Metastatic Breast Carcinoma in the Brain (tissue), 10 donors: ENCODE measurements around the genes DYNC2I2, ZER1 and PTGES.

DNA sequence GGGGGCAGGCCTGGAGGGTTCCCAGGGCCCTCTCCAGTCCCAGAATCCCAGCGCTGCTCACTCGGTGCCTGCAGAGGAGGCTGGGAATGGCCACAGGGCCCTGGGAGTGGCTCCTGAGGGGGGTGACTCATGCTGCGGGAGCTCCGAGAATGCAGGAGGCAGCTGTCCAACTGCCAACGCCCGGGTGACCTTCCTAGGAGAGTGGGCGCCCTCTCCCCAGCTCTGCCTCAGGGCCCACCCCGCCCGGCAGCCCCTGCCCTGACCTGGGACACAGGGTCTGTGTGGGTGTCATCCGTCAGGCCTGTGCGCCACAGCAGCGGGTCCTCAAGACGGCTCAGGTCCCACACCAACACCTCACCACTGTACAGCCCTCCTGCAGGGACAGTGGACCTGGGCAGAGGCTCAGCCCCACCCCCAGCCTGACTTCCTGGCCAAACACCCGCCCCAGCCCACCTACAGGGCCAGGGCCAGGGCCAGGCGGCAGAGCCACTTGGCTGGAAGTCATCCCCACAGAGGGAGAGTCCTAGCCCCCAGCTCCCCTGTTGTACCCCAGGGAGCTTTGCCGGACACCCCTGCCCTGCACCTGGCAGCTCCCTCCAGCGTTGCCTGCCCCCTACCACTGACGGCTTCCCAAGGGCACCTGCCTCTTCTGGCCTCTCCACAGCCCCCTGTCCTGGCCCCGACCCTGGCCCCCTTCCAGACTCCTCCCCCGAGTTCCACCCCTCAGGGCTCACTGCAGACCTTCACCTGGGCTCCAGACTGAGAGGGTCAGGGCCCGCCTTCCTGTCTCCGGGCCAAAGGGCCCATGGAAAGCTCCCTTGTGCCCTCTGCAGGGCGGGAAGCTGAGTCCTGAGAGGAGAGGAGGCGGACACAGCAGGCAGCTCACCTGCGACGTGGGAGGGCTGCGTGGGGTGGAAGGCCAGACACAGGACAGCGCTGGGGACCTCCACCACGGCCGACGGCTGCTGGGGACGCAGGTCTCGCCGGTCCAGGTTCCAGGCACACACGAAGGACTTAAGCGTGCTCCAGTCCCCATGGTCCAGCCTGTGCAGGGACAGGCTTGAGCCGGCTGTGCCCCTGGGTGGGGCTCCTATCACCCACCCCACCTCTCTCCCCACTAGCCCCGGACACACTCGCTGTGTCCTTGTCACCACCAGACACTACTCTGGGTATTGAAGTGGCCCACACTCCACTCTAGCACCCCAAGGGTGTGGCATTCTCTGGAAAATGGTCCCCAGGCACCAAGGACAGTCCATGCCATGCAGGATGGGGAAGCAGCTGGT, 20.8 kb downstream of the DYNC2I2 start:
- PRO-cap, 10 experiments, result peak in 7 of 10 experiments; most common plus-strand start position 845 of the sequence (in 7); most common minus-strand start position 621 of the sequence (in 2)

DNA sequence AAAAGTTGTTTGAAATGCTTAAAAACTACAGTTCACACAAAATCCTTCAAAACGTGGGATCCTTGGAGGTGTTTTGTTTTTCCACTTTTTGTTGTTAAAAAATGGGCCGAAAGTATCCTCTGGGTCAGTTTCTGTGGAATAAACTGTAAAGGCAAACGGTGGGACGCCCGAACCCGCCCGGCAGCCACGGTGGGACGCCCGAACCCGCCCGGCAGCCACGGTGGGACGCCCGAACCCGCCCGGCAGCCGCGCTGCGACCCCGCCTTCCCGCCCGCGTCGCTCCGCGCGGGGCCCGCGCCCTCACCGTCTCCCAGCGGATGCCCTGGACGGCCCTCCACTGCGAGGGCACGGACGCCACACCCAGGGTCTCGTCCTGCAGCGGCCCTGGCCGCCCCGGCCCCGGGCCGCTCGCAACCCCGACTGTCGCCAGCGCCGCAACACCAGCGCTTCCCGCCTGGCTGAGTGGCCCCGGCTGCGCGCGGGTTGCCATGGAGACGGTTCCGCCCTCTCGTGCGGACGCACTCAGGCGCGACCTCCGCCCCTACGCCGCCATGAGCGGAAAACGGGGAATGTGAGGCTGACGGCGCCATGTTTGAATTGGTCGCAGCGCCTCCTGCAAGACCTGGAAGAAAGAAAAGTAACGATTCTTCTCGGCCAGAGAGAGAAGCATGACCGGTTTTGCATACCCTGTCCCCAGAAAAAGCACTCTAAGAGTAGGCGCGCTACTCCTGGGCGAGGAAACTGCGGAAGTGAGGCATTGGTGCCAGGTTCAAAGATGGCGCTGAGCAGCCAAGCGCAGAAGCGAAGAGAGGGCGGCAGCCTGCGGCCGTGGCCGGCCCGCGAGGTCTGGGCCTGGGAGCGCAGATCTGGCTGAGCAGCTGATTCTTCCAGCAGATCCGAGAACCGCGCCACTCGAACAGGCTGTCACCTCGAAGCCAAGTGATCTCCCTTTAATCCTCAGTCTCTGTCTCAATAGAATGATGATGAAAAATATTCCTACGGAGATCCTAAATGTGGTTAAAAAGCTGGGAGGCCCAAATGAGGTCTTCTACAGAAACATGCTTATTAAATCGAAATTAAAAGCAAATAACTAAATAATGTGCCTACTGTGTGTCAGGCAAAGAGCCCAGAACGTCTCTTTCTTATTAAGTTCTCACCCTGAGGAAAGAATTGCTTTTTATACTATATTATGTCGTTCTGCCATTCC, at the start of gene DYNC2I2:
Gene DYNC2I2, minus strand, starts transcription at position 611 of the 1,207 bp plus-strand sequence.
- PRO-cap, 10 experiments, result peak in 10 of 10 experiments; most common plus-strand start position 818 of the sequence (in 6); most common minus-strand start position 422 of the sequence (in 10)

DNA sequence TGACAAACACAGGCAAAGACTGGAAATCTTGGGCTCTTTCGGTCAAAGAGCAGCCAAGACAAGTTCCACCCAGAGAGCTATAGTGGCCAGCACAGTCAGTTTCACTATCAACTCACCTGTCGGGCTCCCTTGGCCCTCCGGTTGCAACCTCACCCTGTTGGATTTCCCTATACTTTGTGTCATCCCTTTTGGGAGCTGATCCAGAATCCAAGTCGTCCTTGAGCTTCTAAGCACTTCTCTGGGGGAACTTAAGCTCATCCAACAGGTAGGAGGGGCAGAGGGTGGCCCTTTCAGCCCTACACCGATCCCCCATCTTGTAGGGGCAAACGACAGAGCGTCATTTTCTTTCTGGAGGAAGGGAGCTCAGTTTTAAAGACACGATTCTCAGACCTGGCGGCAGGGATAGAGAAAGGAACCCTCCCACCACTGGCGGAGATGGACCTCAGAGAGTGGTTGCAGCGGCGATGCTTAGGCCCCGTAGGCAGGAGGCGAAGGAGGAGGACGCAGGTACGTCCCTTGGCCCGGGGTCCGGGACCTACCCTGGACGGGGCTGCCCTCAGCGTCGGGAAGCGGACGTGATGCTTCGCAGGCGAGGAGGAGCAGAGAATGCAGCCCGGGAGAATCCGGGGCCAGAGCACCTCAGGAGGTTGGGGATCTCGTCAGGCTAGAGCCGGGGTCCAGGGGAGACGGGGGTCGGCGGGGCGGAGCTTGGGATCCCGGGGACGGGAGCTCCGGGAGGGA, 515 bp downstream of the ZER1 start:
- PRO-cap, 10 experiments, result peak in 4 of 10 experiments; most common plus-strand start position 89 of the sequence (in 2); most common minus-strand start position 451 of the sequence (in 1)

DNA sequence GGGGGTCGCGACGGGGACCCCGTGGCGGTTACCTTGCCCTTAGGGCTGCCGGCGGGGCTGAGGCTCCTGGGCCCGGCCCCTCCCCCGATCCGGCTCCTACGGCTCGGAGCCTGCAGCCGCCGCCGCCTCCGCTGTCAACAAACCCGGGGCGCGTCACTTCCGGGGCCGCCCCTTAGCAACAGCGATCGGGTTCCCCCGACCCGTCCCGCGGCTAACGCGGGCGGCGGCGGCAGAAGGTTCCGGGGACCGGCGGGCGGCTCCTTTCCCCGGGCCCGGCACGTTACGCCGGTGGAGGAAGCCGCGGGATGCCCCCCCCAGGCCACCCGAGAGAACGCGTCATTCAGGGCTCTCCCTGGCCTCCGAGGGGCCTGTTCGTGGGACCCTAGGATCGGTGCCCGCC, at the start of gene ZER1:
Gene ZER1, minus strand, starts transcription at position 145 of the 400 bp plus-strand sequence.
- PRO-cap, 10 experiments, result peak in 10 of 10 experiments; most common plus-strand start position 214 of the sequence (in 7); most common minus-strand start position 145 of the sequence (in 9)

DNA sequence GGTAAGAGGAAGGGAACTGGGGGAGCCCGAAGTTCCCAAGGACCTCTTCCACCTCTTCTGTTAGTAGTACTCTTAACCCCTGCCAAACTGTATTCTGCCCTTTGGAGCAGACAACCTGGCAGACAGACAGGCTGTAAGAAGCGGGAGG, 1.2 kb downstream of the LRRC8A start:
- PRO-cap, 10 experiments, result no peak in any of the 10 experiments

- PRO-cap, 10 experiments, result peak in 8 of 10 experiments; most common plus-strand start chr9:128883984 (in 4)
These were observed 2.0 kb downstream of the LRRC8A start for GRCh38 chr9:128883642-128884693.

- PRO-cap, 10 experiments, result peak in 10 of 10 experiments; most common plus-strand start chr9:128917506 (in 3); most common minus-strand start chr9:128917206 (in 10)
These were observed 3.8 kb upstream of the PHYHD1 start for GRCh38 chr9:128916714-128917675.

- PRO-cap, 10 experiments, result no peak in any of the 10 experiments
These were observed 11.0 kb upstream of the DOLPP1 start for GRCh38 chr9:129069793-129070340.

GRCh38 chr9:129075722-129076537, 5.0 kb upstream of the DOLPP1 start:
- PRO-cap, 10 experiments, result no peak in any of the 10 experiments

DNA sequence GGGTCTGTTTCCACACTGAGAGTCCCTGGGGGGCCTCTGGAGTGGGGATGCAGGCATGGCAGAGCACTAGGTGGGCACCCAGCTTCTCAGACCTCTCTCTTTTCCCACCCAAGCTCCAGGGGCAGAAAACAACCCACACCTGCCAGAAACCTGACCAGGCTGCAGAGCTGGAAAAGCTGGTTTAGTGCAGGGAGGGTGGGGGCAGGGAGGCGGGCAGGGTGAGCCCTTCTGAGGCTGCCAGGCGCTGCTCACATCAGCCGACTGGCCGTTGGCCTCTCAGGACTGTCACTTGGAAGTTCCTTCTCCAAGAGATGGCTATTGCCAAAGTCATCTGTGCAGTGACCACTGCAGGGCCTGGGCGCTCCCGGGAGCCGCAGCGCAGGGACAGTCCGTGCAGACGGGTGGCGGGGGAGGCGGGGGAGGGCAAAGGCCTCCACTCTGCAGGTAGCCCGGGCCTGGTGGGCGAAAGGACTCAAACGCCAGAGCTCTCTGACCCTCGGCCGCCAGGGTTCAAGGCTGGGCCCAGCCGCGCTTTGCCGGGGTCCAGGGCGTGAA, 205.0 kb upstream of the IER5L start:
- PRO-cap, 10 experiments, result peak in 9 of 10 experiments; most common plus-strand start position 256 of the sequence (in 7); most common minus-strand start position 103 of the sequence (in 6)

- PRO-cap, 10 experiments, result no peak in any of the 10 experiments
These were observed 204.1 kb downstream of the C9orf50 start for GRCh38 chr9:129416682-129417250.

DNA sequence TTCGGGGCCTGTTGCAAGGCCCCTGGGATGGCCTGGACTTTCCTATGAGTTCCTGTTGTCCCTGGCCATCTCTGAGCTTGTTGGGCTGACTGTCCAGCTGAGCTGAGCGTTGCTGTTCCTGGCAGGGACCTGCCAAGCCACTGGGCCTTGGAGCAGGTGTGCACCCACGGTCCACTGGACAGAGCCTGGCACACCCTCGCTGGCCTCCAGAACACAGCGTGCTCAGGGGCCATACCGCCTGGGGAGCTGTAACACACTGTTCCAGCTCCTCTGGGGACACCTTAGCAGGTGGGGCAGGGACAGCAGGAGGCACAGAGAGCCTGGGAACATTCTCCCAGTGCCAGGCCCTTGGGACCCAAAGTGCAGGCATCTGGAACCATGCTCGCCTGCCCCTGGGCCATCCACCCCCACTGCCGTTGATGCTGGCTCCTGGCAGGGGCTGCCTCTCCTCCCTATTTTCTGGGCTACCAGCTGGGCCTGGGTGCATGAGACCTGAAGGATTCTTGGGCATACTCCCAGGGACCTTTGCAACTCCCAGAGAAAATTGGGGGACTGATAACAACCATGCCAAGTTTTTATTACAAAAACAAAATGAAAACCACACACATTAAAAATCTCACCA, 188.1 kb downstream of the C9orf50 start:
- PRO-cap, 10 experiments, result peak in 1 of 10 experiments; most common plus-strand start position 348 of the sequence (in 1); most common minus-strand start position 131 of the sequence (in 1)

GRCh38 chr9:129480019-129480630, 140.8 kb downstream of the C9orf50 start:
- PRO-cap, 10 experiments, result no peak in any of the 10 experiments

- PRO-cap, 10 experiments, result no peak in any of the 10 experiments
These were observed 140.2 kb downstream of the C9orf50 start for GRCh38 chr9:129480631-129481126.

GRCh38 chr9:129489467-129489599, 131.6 kb downstream of the C9orf50 start:
- PRO-cap, 10 experiments, result no peak in any of the 10 experiments

DNA sequence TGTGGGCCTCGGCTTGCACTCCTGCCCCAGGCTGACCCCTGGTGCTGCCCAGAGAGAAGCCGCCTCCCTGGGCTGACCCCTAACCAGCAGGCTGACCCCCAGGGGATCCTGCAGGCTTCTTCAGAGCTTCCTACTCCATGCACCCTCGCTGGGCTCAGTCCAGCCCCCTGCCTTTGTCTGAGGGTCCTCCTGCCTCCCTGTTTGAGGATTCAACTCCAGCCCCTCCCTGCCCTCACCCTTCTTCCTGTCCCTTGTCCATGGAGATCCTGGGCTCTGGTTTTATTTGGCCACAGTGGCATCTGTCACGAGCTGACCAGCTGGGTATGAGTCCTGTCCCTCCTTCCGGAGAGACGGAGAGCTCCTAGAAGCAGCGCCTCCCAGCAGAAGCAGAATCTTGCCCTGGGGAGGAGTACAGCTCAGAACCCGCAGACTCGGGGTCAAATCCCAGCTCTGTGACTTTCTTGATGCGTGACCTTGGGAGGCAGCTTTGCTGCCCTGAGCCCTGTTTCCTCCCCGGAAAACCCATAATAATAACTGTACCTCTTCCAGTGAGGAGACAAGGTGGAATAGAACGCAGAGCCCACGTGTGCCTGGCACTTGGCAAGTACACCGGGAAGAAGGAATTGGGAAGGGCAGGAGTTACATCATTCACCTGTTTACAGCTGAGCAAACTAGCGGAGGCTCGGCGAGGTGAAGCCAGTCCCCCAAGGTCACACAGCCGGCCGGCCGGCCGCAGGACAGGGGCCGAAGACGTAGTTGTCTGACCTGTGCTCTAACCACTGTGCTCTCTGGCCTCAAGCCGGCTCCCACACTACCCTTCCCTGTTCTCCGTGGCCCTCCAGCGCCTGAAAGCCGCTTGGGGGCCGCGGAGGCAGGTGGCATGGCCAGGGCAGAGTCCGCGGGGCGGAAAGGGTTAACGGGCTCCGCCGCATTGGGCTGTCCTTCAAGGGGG, 125.5 kb downstream of the C9orf50 start:
- PRO-cap, 10 experiments, result peak in 10 of 10 experiments; most common plus-strand start position 699 of the sequence (in 10); most common minus-strand start position 573 of the sequence (in 4)

DNA sequence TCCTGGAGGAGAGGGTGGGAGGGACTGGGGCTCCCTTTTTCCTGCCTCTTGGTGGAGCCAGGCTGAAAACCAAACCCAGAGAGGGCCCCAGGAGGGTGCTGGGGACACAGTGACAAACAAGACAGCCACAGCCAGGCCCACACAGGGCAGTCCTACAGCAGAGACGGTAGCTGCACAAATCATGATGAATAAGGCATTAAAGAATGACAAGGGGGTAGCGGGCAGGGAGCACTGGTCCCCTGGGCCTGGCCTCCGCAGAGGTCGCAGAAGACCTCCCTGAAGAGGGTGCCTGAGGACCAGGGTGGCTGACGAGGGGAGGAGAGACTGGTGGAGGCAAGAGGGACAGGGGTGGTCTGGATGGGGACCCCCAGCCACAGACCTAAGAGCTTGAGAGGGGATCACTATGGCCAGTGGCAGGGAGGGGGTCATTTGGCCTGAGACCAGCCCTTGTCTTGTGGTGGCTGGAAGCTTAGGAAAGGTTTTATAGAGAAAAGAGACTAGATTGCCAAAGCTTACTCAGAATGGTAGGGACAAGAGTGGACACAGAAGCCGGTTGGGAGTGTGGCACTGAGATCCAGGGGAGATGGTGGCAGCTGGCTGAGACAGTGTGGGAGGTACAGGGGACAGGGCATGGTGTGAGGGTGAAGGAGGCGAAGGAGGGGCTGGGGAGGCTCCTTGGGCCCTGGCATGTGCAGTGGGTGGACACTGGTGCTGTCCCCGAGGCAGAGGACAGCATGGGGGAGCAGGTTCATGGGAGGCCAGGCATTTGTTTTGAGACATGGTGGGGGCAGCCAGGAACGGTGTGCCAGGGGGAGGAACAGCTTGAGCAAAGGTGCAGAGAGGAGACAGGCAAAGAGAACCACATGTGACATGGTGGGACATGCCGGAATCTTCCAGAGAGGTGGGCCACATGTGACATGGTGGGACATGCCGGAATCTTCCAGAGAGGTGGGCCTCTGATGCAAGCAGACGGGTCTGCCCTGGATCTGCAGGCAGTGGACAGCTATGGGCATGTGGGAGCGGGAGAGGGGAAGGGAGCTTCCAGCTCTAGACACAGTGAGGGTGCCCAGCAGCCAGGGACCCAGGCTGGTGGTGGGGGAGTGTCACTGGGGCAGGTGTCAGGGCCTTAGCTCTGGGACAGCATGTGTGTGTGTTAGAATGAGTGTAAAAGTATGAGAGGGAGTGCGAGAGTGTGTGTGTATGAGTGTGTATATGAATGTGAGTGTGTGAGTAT, 122.9 kb downstream of the C9orf50 start:
- PRO-cap, 10 experiments, result peak in 4 of 10 experiments; most common plus-strand start position 78 of the sequence (in 4); most common minus-strand start position 637 of the sequence (in 2)

DNA sequence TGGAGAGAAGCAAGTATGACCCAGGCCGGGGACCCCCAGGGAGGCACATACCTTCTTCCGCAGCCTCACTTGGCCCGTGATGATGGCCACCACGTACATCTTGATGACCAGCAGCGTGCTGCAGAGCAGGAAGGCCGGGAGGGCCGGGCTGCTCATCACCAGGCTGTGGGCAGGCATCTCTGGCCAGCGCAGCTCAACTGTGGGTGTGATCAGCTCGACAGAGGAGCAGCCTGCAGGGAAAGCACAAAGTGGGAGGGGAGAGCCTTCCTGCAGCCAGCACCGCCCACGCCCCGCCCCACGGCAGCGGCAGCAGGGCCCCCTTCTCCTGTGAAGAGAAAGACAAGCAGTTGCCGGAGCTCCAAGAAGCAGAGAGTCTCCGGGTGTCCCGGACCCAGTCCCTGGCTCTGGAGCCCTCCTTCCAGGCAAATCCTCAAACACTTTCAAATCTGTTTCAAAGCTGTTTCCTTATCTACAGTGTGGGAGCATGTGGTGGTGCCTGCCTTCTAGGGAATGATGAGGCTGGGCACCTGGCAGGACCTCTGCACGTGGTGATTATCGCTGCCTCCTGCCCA, at the start of gene PTGES:
Gene PTGES, minus strand, starts transcription at position 207 of the 572 bp plus-strand sequence.
- PRO-cap, 10 experiments, result peak in 10 of 10 experiments; most common plus-strand start position 342 of the sequence (in 5); most common minus-strand start position 199 of the sequence (in 8)

DNA sequence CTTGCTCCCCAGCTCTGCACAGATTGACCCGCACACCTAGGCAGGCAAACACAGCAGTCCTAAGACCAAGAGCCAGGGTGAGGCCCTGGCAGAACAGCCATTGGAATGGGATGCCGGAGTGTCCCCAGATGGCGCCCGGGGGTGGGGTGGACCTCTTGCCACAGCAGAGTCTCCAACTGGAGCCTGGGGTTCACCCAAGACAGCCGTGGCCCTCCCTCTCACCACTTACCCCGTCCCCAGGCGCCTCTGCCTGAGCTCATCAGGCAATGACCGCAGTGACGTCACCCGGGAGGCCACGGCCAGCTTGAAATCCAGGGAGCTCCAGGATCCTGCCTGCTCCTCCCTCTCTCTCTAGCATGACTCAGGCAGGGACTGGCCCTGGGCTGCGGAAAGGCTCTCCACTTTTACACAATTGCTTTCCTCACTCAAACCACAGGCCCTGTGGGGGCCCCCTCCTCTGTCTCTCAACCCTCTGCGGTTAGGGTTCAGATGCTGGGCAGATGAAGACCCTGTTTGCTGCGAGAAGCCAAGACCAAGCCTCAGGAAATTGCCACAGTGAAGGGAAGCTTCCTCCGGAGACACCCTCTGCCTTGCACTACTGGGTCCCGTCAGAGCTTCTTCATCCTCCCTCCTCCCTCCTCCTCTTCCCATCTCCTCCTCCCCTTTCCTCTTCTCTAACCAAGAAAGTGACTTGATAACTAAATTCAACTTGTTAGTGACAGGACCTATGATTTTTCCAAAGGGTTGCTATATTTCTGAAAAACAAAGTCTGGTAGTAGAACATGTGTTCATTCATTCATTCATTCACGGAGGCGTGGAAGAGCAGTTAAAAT, 24.4 kb upstream of the PTGES start:
- PRO-cap, 10 experiments, result peak in 2 of 10 experiments; most common plus-strand start position 354 of the sequence (in 2); most common minus-strand start position 227 of the sequence (in 2)

- PRO-cap, 10 experiments, result no peak in any of the 10 experiments
These were observed 9.2 kb downstream of the TOR1B start for GRCh38 chr9:129812034-129812775.